Lower leg skin (tissue), 2 donors: ENCODE results near the genes MYL11, DCTPP1, TMEM265 and ZNF629.

- PRO-cap: no peak
- RAMPAGE, long total RNA, 2 experiments: no peak in any of the 2 experiments
Observed at GRCh38 chr16:30124225-30124826, 1.3 kb upstream of the MAPK3 start.

- PRO-cap: unidirectional peak, plus-strand start at chr16:30182897
- RAMPAGE, long total RNA, 2 experiments: no peak in any of the 2 experiments
Observed at GRCh38 chr16:30182690-30182961, 776 bp upstream of the CORO1A start.

- PRO-cap: no peak
- RAMPAGE, long total RNA, 2 experiments: no peak in any of the 2 experiments
Observed at GRCh38 chr16:30185092-30185478, 1.7 kb downstream of the CORO1A start.

DNA sequence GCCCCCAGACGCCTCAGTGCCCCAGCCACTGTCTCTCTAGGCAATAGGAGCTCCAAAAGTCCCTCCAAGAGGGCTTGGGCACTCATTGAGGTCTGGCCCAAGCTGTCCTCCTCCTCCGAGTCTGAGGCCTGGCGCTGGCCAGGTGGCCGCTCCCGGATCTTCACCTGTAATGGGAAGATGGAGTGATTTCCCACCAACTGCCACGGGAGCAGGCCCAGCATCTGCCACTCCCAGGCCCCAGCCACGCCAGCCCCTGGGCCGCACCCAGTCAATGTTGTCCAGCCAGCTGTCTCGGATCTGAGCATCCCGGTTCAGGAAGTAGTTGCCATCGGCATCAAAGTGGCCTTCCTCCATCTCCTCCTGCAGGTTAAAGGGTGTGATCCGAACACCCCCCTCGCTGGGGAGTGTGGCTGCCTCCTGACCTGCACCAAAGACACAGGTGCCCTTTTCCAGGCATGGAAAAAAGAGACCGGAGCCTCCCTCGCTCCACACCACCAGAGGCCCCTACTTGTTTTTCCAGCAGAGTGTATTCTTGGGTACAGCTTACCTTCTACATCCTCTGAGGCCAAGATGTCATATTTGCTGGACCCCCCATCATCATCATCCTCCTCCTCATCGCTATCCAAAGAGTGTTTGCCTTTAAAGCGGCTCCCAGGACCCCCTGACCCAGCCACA, 1.3 kb downstream of the CD2BP2 start:
- PRO-cap: no peak
- RAMPAGE, long total RNA, 2 experiments: no peak in any of the 2 experiments

- PRO-cap: no peak
- RAMPAGE, long total RNA, 2 experiments: no peak in any of the 2 experiments
Observed at GRCh38 chr16:30368970-30369815, 1.1 kb downstream of the TBC1D10B start.

- PRO-cap: no peak
- RAMPAGE, long total RNA, 2 experiments: no peak in any of the 2 experiments
Observed at GRCh38 chr16:30374411-30374880, at the start of gene MYL11. TSS of gene MYL11 (plus strand) at chr16:30374802.

DNA sequence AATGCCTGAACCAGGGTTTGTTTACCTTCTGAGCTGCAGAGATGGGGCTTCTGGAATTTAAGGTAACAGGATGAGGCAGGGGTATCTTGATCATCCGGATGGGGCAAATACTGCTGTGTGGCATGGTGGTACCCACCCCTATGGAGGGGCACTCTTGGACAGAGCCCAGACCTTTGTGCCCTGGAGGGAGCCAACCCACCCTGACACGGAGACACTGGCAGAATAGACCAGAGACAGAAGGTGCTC, 4.3 kb downstream of the ZNF48 start:
- PRO-cap: no peak
- RAMPAGE, long total RNA, 2 experiments: no peak in any of the 2 experiments

DNA sequence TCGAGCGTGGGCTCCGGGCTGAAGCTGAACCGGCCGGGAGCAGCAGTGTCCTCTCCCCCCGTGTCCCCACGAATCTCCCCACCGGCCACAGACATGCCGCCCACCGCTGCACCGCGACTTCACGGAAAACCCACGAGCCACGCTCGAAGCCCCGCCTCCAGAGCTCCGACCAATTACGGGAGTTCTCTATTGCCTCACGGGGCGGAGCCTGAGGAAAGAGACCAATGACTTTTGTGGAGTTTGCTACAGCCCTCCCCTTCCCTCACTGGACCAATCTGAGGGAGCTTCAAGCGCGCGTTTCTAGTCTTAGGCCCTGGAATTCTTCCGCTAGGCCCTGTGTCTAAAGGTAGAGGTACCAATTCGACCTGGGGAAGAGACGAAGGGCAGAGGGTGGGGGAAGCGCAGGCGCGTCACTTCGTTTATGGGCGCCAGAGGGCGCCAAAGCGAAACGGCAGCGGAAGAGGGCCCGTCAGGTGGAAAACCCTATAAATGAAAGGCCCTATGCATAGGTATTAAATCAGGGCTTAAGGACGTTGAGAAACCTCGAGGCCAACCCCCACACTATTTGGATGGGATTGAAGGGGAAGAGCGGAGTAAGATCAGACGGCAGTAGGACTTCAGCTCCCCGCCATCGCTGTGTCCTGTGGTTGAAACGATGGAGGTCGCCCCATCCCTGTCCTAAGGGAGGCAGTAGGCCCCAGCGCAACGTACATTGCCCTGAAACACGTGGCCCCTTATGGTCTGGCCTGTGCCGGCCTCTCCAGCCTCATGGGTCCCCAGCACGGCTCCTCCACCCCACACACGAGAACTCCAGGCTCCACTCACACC, at the start of gene DCTPP1:
Gene DCTPP1, minus strand, starts transcription at position 145 of the 828 bp plus-strand sequence.
- PRO-cap: bidirectional peak, plus-strand start at position 303 of the sequence, minus-strand start at position 132 of the sequence
- RAMPAGE, long total RNA, 2 experiments: start-site peak on the minus strand in 2 of 2 experiments, centred at positions 114 to 139 of the sequence, 21 to 25 reads per replicate

DNA sequence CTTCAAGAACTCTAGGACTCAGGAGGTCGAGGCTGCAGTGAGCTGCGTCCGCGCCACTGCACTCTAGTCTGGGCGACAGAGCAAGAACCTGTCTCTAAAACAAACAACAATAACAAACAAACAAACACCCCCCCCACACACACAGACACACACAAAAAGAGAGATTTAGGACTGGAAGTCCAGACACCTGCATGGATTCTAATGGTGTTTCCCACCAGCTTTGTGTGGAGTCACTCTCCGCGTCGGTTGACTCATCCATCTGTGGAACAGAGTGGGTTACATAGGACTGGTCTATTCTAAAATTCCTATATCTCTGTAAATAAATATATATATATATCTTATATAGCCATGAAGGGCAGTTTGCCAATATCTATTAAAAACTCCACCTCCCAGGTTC, 660 bp upstream of the SEPHS2 start:
- PRO-cap: no peak
- RAMPAGE, long total RNA, 2 experiments: no peak in any of the 2 experiments

GRCh38 chr16:30541848-30542428, 7.3 kb upstream of the ZNF747 start:
- PRO-cap: no peak
- RAMPAGE, long total RNA, 2 experiments: no peak in any of the 2 experiments

DNA sequence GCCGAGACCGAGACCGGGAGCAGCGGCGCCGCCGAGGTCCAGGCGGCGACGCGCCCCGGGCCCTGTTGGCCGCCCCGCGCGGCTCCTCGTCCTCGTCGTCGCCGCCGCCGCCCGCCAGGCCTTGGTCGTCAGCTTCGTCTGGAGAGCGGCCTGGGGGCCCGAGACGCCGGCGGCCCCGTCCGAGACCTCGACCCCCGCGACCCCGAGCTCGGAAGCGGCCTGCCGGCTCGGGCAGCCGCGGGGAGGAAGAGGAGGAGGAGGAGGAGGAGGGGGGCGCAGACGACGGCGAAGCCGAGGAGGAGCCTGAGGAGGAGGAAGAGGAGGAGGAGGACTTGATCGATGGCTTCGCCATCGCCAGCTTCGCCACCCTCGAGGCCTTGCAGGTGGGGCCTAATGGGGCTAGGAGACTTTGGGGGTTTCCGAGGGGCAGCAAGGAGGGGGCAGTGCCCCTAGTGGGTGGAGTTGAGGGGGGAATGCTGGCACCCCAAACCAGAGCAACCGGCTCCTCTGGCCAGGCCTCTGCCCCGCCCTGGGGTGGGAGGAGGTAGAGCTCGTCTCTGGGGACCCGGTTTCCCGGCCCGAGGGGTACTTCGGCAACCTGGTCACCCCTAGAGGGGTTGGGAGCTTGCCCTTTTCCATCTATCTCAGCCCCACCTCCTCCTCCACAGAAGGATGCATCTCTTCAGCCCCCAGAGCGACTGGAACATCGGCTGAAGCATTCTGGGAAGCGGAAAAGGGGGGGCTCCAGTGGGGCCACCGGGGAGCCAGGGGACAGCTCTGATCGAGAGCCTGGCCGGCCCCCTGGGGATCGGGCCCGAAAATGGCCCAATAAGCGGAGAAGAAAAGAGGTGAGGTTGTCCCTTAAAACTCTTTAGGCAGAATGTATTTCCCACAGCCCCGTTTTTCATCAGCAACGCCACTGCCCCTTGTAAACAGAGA, 1.6 kb downstream of the FBRS start:
- PRO-cap: bidirectional peak, plus-strand start at position 522 of the sequence, minus-strand start at position 509 of the sequence
- RAMPAGE, long total RNA, 2 experiments: start-site peak on the plus strand in 1 of 2 experiments, centred at position 552 of the sequence, 38 reads per replicate

GRCh38 chr16:30660534-30660686, 2.2 kb downstream of the FBRS start:
- PRO-cap: no peak
- RAMPAGE, long total RNA, 2 experiments: no peak in any of the 2 experiments

- PRO-cap: no peak
- RAMPAGE, long total RNA, 2 experiments: start-site peak on the plus strand in 1 of 2 experiments, at chr16:30711618-30711717 at its widest, 20 to 46 reads per replicate
Observed at GRCh38 chr16:30711313-30712305, 12.6 kb downstream of the SRCAP start.

DNA sequence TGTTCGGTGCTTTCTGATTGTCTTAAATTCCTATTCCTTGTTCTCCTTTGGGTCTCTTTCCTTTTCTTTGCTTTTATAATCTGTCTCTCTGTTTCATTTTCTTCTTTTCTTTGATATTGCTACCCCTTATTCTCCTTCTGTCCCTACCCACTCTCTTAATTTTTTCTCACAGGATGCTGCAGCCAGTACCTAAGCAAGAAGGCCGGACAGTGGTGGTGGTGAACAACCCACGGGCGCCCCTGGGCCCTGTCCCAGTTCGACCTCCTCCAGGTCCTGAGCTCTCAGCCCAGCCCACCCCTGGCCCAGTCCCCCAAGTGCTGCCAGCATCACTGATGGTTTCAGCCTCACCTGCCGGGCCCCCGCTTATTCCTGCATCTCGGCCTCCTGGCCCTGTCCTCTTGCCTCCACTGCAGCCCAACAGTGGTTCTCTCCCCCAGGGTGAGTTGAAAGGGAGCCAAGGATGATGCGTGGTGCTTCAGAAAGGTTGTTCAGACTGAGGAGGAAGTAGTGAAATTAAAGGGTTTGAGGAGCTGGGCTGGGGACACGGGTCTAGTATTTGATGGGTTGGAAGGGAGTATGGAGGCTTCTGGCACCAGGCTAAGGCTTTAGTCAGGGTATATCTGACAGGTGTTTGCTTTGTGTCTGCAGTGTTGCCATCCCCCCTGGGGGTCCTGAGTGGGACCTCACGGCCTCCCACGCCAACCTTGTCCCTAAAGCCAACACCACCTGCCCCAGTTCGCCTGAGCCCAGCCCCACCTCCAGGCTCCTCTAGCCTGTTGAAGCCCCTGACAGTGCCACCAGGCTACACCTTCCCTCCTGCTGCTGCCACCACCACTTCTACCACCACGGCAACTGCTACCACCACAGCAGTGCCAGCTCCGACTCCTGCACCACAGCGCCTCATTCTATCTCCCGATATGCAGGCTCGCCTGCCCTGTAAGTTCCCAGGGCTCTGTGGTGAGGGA, 19.6 kb upstream of the TMEM265 start:
- PRO-cap: no peak
- RAMPAGE, long total RNA, 2 experiments: no peak in any of the 2 experiments

DNA sequence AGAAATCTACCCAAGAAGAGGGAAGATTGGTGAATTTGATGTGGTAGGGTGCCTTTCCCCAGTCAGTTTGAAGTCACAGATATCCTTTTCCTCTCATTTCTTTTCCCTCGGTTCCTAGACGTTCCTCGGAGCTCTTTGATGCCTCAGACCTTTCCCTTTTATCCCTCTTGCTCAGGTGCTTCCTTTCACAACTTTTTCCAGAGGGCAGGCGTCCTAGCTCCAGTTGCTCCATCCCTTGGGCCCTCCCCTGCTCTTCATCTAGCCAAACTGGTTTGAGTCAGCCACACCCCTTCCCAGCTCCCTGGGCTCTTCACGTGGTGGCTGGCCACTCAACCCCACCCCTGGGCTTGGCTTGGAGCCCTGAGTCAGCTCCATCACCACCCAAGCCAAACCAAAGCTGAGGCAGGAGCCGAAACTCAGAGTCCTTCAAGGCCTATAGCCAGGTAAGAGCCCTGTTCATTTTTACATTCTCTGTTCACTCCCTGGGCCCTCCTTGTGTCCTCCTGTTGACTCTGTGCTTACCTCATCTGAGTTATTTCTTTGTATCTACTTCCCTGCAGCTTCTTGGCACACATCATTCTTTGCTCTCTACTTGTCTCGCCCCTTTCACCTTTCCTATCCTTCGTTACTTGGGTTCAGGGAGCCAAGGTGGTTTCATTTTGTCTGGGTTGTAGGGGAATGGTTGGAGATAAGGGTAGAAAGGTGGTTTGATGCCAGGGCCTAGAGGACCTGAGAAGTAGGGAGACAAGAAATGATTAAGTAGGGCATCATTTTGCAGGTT, at the start of gene TMEM265:
Gene TMEM265, plus strand, starts transcription at position 378 of the 781 bp plus-strand sequence.
- PRO-cap: bidirectional peak, plus-strand start at position 389 of the sequence, minus-strand start at position 233 of the sequence
- RAMPAGE, long total RNA, 2 experiments: start-site peak on the plus strand in 2 of 2 experiments, centred at positions 380 to 389 of the sequence, 120 to 162 reads per replicate

- PRO-cap: unidirectional peak, minus-strand start at chr16:30787188
- RAMPAGE, long total RNA, 2 experiments: start-site peak on the minus strand in 1 of 2 experiments, at chr16:30787177-30787184 at its widest, 38 reads per replicate
Observed at GRCh38 chr16:30787086-30787837, at the start of gene ZNF629. TSS of gene ZNF629 (minus strand) at chr16:30787205.

DNA sequence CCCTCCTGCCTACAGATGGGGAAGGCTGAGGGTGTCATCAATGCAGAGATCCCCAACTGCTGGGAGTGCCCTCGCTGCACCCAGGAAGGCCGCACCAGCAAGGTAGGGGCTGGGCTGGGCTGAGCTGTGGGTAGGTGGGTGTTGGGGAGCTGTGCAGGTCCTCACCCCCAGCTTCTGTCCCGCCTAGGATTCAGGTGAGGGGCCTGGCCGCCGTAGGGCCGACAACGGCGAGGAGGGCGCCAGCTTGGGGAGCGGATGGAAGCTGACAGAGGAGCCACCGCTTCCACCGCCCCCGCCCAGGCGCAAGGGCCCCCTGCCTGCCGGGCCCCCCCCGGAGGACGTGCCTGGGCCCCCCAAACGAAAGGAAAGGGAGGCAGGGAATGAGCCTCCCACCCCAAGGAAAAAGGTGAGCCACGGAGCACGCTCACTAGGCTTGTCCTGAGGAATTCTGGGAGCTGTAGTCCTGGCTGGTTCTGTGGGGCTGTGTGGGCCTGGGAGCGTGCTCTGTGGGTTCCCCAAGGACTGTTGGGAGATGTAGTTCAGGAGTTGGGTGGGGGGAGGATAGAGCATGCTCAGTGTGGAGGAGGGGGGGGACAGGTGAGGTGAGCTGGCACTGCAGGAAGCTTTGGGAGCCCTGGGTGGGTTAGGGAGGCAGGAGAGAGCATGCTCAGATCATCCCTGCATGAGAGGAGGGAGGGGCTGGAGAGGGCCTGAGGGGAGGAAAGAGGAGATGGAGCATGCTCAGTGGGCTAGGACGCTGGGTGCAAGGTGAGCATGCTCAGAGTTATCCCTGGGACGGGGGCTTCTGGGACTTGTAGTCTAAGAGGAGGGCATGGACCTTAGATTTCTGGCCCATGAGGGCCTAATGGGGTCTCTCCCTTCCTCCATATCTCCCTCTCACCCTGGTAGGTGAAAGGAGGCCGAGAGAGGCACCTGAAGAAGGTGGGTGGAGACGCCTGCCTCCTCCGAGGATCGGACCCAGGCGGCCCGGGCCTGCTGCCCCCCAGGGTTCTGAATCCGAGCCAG, 4.5 kb downstream of the FBXL19 start:
- PRO-cap: no peak
- RAMPAGE, long total RNA, 2 experiments: no peak in any of the 2 experiments

DNA sequence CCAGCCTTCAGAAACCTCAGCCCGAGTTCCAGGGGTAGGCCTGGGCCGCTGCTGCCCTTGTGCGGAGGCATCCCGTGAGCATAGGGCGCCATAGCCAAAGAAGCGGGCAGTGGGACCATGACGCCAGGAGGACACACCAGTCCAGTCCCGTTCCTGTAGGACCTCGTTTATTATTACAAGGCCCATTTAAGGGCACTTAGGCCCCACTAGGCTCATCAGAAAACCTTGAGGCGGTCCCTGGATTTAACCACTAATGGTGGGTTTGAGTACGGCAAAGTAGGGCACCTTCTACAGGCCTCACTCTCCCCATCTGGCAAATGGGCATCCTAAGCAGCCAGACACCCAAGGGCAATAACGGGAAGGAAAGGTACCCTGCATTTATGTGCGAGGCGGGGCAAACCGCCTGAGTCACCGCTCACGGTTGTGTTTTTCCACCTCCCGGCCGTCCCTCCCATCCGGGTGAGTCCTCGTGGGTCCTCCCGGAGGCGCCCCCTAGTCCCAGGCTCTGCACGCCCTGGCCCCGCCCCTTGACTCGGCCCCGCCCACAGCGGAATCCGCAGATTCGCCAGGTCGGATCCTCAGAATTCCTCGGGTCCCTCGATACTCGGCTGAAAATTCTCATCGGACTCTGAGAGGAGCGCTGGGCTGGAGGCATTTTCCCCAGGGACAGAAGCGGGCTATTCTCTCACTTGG, 688 bp upstream of the SETD1A start:
- PRO-cap: no peak
- RAMPAGE, long total RNA, 2 experiments: no peak in any of the 2 experiments

DNA sequence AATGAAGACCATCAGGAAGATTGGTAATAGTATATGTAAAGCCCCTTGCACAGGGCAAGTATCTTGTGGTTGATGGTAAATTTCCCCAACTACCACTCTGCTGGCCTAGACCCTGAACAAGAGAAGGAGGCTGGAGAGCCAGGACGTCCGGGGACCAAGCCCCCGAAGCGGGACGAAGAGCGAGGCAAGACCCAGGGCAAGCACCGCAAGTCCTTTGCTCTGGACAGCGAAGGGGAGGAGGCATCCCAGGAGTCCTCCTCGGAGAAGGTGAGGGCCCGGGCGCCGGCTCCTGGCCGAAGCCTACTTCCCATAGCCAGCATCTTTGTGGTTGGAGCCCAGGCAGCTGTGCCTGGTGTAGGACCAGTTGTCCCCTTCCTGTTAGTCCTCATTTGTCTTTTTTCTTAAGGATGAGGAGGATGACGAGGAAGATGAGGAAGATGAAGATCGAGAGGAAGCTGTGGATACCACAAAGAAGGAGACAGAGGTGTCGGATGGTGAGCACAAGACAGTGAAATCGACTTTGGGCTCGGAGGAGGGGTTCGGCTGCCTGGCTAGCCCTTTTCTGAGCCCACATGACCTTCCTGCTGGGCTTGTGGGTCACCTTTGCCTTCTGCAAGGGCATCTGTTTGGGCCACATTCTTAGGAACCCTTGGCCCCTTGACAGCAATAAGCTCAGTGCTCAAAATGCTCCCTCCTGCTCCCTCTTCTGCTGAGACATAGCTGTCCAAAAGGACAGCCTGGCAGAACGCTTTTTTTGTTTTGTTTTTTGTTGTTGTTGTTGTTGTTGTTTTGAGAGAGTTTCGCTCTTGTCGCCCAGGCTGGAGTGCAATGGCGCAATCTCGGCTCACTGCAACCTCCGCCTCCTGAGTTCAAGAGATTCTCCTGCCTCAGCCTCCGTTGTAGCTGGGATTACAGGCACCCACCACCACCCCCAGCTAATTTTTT, 11.9 kb downstream of the SETD1A start:
- PRO-cap: no peak
- RAMPAGE, long total RNA, 2 experiments: no peak in any of the 2 experiments

- PRO-cap: unidirectional peak, minus-strand start at chr16:30985886
- RAMPAGE, long total RNA, 2 experiments: no peak in any of the 2 experiments
Observed at GRCh38 chr16:30985401-30986415, 701 bp downstream of the HSD3B7 start.